Mammary microvascular endothelial cell (primary cell): ENCODE measurements around the genes TIAL1 and TACC2.

- RAMPAGE, long total RNA = no peak
Observed at GRCh38 chr10:119489519-119490162, 52.9 kb downstream of the RGS10 start.

- RAMPAGE, long total RNA = no peak
Observed at GRCh38 chr10:119576572-119577180, 20.1 kb downstream of the TIAL1 start.

GRCh38 chr10:119596058-119596335 is 767 bp downstream of the TIAL1 start:
- RAMPAGE, long total RNA = no peak

DNA sequence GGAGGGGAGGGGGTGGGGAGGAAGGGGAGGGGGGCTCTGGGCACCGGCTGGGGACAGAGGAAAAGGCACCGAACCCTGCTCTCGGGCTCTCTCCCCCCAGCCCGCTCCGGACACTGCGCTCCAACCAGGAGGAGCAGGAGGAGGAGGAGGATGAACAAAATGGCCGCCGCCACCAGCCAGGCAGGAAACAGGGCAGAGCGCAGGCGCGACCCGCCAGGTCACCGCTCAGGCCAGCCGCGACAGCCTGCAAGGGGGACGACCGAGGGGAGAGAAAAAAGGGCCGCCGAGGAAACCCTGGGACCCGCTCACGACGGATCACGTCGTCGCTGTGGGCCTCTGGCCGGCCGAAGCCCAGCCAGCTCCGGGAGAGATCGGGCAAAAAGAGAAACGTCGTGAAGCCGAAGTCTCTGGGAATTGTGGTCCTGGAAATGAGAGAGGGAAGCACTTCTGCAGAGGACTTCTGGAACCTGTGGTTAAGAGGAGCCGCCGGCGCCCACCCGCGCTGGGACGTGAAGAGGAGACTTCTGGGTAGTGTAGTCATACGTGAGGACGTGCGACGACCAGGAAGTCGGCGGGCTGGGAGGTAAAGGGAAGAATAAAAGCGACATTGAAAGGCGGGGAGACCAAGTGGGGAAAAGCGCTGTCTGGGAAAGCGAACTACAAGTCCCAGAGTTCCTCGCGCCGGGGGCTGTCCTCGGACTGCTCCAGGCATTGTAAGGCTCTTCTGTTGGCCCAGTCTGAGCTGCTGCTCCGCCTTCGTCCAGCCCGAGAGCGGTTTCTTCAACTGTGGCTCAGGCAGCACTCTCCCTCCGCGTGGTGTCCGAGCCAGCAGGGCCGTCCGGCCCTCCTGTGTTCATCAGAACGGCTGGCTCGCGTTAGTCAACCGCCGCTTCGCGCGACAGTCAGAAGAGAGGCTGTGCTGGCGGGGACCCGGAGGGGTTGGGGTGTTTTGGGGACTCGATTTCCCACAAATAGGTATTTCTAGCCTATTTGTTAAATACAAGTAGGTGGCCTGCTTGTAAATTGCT is at the start of gene TIAL1:
TIAL1 (minus strand) TSS at position 451 of the 1,028 bp plus-strand sequence.
- RAMPAGE, long total RNA = start-site peak on the minus strand centred at position 36 of the sequence, 163 bp wide, 20 and 13 reads in 2 replicates; start-site peak on the minus strand centred at position 482 of the sequence, 98 bp wide, 141 and 12 reads in 2 replicates

GRCh38 chr10:119640878-119641229 is 10.3 kb upstream of the BAG3 start:
- RAMPAGE, long total RNA = no peak

DNA sequence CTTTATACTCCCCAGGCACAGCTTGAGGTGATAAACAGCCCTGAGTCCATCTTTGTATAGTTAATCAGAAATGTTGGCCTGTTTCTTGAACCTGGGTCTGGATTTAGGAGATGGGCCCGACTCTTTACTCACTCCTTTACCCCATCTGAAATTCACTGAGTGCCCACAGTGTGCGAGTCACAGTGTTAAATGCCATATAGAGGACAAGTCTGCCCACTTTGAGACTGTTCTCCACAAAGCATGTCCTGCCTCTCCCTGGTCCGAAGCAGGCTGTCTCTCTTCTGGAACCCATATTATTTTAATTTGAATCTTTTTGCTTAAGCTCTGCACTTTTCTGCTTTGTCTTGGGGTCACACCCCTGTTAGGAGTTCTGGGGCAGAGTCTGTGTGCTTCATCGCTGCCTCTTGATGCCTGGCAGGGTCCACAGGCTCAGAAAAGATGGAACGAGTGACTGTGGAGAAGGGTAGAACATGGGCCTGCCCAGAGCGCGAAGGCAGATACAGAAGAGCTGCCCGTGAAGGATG is 5.9 kb downstream of the BAG3 start:
- RAMPAGE, long total RNA = no peak

- RAMPAGE, long total RNA = no peak
Observed at GRCh38 chr10:119680529-119681612, 29.7 kb downstream of the BAG3 start.

DNA sequence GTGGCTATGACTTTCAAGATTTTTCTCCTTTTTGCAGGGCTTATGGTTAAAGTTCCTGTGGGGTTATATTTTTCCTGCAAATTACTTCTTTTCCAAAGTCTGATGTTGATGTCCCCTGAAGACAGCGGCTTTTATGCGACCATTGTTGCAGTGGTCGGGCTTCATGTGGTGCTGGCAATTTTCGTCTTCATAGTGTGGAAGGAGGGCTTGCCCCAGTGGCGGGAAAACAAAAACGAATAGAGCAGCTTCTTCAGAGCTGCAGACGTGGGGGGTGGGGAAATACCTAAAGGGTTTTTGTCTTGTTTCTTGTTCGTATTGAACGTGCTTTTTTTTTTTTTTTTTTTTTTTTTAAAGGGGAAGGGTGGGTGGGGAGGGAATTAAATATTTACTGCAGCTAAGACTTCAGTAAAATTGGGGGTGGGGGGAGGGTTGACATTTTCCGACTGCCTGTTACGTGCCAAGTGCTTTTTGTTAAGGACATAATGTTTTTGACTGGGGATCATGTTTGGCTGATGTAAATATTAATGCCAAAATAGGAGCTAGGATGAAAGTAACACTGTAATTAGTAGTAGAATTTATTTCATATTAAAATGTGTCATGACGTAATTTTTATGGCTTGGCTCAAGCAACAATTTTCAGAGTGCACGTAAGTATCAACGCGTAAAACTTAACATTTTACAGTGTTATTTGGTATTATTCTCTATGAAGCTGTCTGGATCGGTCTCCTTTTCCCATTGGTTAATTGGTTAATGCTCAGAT is 53.6 kb downstream of the MCMBP start:
- RAMPAGE, long total RNA = no peak

- RAMPAGE, long total RNA = no peak
Observed at GRCh38 chr10:120160860-120161669, 268.5 kb downstream of the SEC23IP start.

DNA sequence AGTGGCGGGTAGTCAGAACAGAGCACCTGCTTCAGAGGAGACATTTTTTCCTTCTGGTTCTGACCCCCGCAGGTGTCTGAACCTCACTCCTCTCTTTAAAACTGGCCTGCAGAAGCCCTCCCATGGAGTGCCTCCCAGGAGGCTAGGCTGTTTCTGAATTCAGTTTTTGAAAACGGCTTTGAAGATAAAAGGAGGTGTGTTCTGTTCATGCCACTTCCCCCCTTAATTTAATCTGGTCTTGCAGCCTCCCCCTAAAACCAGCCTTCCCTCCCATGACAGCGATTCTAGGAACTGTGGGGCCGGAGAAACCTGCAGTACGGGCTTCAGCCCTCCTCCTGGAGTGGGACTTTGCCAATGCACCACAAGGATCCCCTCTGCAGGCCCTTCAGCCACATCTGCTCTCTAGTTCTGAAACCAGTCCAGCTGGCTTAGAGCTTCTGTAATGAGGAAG is 26.1 kb upstream of the PLPP4 start:
- RAMPAGE, long total RNA = no peak

- RAMPAGE, long total RNA = no peak
Observed at GRCh38 chr10:120681521-120681778, 169.7 kb upstream of the WDR11 start.

GRCh38 chr10:120905676-120906519 is 54.7 kb downstream of the WDR11 start:
- RAMPAGE, long total RNA = no peak

- RAMPAGE, long total RNA = no peak
Observed at GRCh38 chr10:120945872-120946435, 94.8 kb downstream of the WDR11 start.

DNA sequence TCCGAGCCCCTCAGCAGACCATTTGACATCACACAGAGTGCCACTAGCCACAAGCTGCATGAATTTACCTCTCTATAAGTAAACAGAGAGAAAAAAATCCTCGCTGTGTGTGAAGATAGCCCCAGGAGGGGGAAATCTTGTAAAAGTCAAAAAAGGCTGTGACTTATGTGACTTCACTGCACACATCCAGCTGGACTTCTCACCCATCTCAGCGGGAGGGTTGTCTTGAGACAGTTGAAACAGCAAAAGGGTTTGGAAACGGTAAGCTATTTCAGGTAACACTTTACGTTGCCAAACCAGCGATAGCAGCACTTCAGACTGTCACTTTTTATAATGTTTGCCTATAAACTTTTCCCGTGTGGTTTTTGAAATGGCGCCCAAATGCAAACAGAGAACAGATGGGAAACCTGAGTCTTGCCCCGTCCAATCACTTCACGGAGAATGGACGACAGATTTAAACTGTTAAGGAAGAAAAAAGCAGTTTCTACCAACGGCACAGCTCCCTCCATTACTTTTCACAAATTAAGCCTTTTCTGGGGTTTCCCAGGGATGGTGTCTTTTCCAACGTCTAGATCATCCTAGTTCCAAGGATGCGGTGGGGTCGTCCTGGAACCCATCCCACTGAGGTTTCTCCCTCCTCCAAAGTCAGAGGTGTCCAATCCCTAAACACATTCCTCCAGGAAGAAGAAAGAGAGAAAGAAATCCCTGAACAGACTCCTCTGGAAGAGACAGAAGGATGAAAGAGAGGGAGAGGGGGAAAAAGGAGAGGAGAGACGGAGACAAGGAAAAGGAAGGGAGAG is 25.2 kb downstream of the FGFR2 start:
- RAMPAGE, long total RNA = no peak

DNA sequence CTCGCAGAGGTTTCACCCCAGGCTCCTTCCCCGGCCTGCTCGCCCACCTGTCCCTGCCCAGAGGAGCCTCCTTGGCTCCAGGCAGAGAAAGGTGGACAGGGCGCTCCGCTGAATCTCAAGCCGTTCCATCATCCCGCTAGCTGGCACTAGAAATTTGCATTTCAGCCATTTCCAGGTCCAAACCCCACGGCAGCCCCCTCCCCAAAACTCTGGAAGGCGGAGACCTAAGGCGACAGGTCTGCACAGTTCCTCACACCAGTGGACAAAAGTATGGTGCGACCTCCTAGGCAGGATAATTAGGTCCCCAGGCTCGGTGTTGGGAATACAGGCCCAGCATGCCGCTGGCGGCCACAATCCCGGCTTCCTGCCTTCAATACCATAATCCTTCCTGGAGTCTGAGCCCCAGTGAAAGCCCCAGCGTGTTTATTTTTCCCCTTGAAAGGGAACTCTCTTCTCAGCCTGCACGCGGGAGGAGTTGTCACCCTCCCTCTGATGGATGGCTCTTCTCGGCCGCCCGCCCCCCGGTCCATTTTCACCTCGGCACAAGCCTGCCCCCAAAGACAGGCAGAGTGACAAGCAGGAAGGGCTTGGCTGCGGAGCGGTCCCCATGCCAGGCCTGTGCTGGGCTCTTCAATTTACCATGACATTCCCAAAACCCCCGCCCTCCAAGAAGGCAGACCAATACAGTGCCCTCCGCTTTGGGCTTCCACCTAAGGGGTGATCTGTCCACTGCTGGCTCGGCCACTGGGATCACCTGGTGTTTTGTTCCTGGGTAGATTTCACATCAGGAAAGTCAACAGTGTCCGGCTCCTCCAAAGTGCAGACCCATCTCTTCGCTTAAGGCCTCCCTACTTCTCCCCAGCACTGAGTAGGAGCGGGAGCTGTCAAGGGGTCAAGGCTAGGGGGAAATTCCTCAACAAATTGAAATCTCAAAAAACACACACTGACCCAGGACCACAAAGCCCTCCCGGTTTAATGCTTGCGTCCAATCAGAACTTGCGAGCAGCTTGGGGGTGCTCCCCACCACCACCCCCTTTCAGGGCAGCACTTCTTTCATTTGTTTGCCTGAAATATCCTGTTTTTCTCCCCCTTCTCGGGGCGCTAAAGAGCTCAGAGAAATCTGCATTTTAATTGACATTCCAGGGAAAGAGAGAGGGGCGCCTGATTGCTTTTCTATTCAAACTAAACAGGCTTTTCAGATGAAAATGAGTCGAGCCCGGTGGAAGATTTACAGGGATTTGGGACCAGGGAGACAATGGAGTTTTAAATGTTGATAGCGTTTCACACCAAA is 2.1 kb downstream of the FGFR2 start:
- RAMPAGE, long total RNA = no peak

GRCh38 chr10:121709624-121710172 is 111.5 kb upstream of the FGFR2 start:
- RAMPAGE, long total RNA = no peak

DNA sequence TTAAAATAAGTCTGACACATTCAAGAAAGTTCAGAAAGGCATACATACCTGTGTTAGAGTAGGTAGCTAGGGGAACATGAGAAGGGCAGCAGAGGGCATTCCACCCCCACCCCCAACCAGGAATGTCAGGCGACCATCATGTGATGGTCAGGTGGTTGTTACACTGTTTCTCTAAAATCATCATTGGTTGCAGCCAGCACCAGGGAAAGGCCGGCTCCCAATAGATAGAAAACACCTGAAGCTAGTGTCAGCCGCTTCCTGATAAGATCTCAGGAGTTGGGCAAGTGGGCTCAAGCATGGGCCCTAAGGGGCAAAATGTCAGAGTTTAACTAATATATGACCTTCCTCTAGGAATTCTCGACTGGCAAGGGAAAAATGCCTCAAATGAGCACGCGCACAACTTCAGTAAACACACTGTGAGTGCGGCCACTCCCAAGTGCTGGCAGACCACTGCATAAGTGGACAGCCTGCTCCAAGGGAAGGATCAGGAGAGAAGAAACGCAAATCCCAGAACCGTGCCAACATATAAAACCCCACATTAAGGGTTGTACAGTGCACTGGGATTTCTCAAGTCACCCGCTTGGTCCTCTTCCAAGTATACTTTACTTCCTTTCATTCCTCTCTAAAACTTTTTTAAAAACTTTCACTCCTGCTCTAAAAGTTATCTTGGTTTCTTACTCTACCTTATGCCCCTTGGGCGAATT is at the start of gene TACC2:
TACC2 (plus strand) TSS at position 455 of the 704 bp plus-strand sequence.
- RAMPAGE, long total RNA = no peak

GRCh38 chr10:122013146-122013918 is 24.4 kb downstream of the TACC2 start:
- RAMPAGE, long total RNA = no peak

- RAMPAGE, long total RNA = no peak
Observed at GRCh38 chr10:122062939-122063681, 74.1 kb downstream of the TACC2 start.

DNA sequence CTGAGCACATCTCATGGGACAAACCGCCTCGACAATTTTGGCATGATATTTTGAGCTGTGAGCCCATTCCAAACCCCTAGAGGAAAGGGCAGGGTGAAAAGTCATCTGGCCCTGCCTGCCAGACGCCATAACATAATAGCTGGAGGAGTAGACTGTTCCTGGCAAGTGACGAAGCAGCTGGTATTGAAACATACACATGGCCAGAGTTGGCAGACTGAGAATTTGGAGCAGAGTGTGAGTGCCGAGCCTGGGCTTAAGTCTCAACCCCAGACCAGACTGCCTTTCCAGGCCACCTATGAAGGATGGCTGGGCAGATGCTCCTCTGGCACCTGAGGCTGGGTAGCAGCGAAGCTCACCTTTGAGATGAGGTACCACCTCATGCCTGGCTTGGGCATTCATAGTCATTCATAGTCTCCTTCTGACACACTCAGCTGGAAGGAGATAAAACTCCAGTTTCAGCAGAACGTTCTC is 110.1 kb downstream of the TACC2 start:
- RAMPAGE, long total RNA = no peak